ENCODE data around the genes ALMS1, TPRKB and DOK1.

DNA sequence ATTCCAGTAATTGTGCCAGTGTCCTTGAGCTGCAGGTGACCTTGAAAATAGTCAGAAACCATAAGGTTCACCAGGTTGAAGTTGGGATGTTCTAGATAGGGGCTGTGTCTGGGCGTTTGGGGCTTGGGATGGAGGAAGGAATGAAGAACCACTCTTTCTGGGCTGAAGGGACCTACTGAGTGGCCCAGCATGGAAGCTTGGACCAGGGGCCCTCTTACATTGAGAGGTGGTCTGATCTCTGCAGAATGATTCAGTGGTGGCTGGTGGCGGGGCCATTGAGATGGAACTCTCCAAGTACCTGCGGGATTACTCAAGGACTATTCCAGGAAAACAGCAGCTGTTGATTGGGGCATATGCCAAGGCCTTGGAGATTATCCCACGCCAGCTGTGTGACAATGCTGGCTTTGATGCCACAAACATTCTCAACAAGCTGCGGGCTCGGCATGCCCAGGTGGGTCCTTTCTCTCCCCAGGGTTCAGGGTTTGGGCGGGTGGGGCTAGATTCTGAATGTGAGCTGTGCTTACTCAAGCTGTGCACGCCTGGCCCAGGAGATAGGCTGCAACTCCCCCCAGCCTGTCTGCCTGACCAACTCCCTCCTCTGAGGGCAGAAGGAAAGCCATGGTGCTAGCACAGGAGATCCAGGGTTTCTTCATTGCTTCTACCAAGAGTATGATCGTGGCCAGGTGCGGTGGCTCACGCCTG lies 17.0 kb downstream of the CCT7 start:
- PRO-cap, result no peak

GRCh38 chr2:73385492-73386521 lies at the start of gene ALMS1:
Gene ALMS1 (plus strand): TSS chr2:73385836.
- PRO-cap, result bidirectional peak, plus-strand start at chr2:73385866, minus-strand start at chr2:73385606; unidirectional peak, plus-strand start at chr2:73386072

- PRO-cap, result no peak
Measured at GRCh38 chr2:73701753-73702378, 35.3 kb downstream of the TPRKB start.

- PRO-cap, result bidirectional peak, plus-strand start at chr2:73737511, minus-strand start at chr2:73737328
Measured at GRCh38 chr2:73736586-73737798, at the start of gene TPRKB. Gene TPRKB (minus strand): TSS chr2:73737345.

DNA sequence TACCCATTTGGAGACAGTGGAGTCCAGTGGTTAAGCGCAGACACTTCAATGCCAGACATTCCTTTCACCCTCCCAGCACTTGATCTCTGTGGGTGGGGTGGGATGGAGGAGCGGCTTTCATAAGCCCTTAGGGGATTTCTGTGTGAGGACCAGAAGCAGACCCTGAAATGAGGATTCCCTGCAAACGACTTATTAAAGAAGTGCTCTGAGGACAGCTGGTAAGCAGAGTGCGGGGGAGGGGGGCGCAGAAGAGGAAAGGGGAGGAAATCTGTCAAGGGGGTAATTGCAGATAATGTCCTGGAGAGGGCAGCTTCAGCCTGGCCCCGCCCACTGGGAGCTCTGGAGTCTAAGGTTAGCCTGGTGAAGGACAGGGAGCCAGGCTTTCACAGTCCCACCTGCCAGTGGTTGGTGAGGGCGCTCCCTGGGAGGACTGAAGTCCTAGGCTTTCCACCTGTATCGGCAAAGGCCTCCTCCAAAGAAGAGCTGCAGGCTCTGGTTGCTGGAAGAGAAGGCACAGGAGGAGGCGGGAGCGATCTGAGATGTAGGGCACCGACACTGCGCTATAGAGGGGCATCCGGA lies 5.5 kb upstream of the DGUOK start:
- PRO-cap, result unidirectional peak, plus-strand start at position 251 of the sequence

GRCh38 chr2:73930206-73930445 lies 3.4 kb downstream of the DGUOK start:
- PRO-cap, result no peak

- PRO-cap, result no peak
Measured at GRCh38 chr2:73983419-73983943, 1.2 kb upstream of the TET3 start.

GRCh38 chr2:73998144-73999033 lies 13.7 kb downstream of the TET3 start:
- PRO-cap, result no peak

DNA sequence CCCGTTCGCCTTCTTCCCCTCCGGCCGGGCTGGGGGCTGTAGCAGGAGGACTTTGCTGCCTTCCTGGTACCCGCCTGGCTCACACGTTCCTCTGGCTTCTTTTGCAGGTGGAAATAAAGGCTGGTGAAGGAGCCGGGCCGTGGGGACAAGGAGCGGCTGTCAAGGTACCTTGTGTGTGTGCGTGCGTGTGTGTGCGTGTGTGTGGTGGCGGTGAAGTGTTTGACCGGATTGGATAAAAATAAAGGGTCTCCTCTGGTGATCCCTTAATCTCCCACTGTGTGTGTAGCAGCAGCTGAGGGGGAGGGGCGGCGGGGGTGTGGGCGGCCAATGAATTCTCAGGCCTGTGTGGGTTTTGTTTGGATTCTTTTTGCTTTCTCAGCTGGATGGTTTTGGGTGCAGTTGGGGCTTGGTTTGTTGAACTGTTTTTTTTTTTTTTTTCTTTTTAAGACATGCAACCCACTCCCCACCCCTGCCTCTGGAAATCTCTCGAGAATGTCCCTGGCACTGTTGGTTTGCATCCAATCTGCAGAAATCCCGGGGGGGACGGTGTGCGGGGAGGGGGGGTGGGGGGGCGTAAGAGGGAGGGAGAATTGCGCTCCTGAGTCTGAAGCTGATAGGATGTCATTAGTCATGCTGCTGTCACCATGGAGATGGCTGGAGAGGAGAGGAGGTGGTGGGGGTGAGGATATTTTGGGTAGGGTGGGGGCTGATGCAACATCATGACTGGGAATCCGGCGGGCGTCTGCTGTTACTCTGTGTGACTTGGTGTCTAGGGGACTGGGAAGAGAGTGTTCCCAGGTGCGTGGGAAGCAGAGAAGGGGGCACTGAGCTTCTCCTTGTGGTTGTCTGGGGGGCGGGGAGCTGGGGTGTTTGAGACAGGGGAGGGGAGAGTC lies 18.5 kb downstream of the TET3 start:
- PRO-cap, result no peak

DNA sequence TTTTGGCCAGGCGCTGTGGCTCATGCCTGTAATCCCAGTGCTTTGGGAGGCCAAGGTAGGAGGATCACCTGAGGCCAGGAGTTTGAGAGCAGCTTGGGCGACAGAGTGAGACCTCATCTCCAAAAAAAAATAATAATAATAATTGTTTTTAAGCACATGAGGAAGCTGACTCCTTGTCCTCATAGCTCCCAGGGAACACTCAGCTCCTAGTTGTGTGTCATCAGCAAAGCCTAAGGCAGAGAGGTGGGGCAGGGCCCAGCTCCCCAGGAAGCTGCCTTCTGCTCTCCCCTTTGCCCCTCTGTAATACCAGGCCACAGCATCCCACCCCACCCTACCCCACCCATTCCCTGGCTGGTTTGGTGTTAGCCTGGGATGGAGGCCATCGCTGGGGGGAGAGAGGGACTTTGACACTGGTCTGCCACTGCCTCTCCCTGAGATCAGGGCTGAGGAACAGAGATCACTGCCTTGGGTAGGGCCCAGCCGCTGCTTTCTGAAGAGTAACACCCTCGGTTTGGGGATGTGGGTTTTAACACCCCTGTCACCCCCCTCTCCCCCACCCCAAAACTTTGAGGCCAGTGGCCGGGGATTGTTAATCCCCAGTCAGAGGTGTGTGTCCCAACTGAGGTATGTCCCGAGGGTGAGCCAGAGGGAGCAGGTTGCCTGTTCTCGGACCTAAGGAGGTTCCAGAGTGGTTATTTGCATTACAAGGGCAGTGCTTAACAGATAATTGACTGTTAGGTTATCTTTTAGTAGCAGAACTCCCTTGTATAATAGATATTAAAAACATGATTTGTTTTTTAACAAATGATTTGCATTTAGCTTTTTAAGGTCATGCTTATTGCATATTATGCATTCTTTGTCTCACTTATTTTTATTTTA lies 41.3 kb downstream of the TET3 start:
- PRO-cap, result no peak

DNA sequence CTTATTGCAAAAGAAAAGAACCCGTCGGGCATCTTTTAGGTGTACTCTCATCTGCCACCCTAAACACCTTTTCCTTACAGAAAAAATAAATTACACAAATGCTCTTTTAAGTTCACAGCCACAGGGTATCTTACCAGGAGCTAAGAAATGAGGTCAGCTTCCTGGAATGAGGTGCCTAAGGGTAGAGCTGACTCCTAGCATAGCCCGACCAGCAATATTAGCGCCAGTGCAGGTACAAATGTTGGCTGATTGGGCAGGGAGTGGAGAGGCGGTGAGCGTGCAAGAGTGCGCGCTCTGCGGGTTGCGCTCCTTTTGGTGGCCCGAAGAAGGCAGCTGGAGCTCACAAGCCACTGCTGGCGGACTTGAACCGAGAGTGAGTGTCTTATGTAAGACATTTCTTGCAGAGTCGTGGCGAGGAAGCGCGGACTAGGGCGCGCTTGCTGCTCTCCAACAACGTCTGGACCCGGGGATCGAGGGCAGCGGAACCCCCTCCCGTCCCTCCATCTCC lies 17.5 kb downstream of the BOLA3 start:
- PRO-cap, result no peak

GRCh38 chr2:74181562-74182291 lies 3.0 kb upstream of the MOB1A start:
- PRO-cap, result no peak

DNA sequence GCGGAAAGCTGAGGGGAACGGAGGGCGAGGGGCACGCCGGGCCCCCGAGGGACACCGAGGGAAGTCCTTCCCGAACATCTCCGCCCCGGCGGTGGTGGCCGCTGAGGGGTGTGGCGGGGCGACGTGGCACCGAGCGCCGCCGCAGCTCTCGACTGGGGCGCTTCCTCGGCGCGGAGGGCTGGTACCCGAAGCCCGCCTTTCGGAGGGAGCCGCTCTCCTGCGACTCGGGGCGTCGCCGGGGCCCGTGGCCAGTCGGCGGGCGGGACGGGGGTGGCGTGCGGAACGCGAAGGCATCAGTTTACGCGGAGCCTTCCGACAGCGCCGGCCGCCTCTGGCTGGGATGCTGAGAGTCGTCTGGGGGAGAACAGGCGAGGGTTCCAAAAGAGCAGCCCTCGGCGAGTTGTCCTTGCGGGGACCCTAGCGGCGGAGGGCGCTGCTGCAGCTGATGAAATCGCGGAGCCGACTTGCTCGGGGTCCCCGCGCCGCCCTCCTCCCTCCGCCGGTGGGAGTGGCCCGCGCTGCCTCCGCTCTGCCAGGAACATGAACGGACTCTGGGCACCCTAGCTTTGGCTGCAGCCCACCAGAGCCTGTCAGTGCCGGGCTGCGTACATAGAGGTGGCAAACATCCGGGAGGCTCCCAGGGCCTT lies 478 bp downstream of the MTHFD2 start:
- PRO-cap, result bidirectional peak, plus-strand start at position 593 of the sequence, minus-strand start at position 356 of the sequence

- PRO-cap, result no peak
Measured at GRCh38 chr2:74373033-74373720, 6.9 kb downstream of the DCTN1 start.

GRCh38 chr2:74553868-74554930 lies at the start of gene DOK1:
Gene DOK1 (plus strand): TSS chr2:74554720.
- PRO-cap, result bidirectional peak, plus-strand start at chr2:74554056, minus-strand start at chr2:74554013; bidirectional peak, plus-strand start at chr2:74554726, minus-strand start at chr2:74554408

GRCh38 chr2:74714975-74716171 lies 61.3 kb downstream of the SEMA4F start:
- PRO-cap, result unidirectional peak, plus-strand start at chr2:74715469; unidirectional peak, minus-strand start at chr2:74715648

DNA sequence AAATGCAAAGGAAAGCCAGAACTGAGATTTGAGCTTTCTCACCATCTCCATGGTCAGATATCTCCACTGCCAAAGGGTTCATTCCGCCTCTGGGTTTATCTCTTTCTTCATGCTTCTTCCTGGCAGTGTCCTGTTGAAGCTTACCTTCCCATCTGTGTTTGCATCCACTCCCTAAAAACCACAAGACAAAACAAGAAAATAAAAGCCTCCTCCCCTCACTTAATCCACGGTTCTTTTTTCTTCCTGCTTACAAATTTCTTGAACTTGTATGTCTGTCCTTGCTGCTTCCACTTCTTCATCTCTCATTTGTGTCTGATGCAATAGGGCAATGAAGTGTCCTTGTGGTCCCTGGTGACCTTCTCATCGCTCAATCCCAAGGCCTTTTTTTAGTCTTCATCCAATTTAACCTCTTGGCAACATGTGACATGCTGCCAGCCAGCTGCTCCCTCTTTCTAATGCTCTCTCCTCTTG lies 87.5 kb downstream of the SEMA4F start:
- PRO-cap, result no peak

DNA sequence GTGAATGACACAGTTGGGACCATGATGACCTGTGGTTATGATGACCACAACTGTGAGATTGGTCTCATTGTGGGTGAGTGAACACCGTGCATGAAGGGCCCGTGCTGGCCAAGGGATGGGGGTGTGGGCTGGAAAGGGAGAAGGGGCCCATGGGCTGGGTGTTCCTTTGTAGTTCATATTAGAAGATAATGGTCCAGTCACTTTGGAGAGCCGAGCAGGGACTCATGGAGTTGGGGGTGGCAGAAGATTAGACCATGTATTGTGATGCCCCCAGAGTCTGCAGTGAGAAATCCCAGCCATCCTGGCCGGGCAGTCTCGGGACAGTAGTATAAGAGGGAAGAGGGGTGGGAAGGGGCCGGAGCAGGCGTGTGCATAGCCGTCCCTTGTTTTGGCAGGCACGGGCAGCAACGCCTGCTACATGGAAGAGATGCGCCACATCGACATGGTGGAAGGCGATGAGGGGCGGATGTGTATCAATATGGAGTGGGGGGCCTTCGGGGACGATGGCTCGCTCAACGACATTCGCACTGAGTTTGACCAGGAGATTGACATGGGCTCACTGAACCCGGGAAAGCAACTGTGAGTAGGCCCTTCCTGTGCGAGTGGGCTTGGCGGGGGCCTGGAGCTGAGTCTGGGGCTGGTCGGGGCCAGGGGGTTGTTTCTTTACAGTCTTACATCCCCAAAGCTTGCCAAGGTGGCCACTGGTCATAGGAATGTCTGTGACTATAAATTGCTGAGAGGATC lies 40.1 kb downstream of the HK2 start:
- PRO-cap, result no peak

GRCh38 chr2:75238914-75239406 lies 39.6 kb upstream of the TACR1 start:
- PRO-cap, result no peak

DNA sequence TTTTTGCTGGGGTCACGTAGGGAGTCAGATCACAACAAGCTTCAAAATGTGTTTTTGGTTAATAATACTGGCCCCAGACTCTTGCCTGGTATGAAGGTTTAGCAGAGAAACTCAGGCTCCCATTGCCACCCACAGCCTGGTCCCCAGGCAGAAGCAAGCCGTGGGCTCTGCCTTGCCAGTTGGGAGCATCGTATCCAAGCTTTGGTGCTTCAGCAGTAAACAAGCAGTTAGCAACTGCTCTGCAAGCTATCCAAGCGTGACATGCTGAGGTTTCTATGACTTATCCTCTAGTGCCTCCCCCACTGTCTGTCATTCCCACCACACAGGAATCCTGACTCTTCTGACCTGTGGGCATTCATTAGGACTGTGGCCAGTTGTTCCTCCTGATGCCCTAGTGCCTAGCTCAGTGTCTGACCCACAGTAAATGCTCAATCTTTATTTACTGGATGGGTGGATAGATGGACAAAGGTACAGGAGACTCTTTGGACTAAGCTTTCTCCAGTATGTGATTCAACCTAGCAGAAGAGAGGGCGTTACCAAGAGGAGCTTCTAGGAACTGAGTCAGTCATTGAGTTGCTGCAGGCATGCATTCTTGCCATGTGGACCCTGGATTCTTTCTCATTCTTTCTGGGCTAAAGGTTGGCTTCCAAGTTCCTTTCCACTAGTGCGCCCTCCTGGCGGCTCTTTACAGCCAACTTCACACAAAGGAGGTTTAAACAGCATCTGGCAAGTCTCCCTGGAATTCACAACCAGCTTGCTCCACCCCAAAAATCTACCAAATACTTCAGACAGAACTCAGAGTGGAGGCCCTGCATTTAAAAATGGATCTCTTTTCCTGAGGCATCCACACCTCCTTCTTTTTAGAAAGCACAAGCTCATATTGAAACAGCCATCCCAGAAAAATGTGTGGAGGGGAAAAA lies 40.6 kb upstream of the MRPL19 start:
- PRO-cap, result no peak